Foreskin keratinocyte (primary cell): ENCODE measurements around a stretch of chr16.

DNA sequence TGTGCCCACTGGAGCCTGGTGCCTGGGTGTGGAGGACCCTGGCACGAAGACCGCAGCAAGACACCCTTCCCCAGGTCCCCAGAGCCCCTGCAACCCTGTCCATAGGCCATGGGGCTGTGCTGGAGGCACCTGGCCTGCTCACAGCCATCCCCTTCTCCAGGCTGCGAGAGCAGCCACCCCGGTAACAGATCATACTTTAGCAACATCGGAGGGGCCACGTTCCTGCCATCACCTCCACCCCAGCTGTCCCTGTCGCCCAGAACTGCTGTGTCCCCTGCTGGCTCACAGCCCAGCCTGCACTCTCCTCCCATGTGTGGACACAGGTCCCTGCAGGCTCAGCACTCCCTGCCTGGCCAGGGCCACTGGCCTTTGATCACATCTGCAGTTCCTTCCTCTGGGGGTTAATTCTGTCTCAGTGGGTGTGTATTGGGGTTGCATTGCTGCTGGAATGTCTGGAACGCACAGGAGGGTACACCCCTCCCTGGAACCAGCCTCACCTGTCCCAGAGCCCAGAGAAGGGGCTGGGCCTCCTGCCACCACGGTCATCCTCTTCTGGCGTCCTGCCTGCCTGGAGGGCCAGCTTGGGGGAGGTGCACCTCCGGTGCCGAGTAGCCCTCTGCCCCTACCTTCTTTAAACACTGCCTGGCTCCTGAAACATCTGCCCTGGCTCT is 12.1 kb downstream of the PPL start:
- RAMPAGE, total RNA, result no peak

- RAMPAGE, total RNA, result no peak
Measured at GRCh38 chr16:5616127-5616562, 402.7 kb upstream of the RBFOX1 start.

DNA sequence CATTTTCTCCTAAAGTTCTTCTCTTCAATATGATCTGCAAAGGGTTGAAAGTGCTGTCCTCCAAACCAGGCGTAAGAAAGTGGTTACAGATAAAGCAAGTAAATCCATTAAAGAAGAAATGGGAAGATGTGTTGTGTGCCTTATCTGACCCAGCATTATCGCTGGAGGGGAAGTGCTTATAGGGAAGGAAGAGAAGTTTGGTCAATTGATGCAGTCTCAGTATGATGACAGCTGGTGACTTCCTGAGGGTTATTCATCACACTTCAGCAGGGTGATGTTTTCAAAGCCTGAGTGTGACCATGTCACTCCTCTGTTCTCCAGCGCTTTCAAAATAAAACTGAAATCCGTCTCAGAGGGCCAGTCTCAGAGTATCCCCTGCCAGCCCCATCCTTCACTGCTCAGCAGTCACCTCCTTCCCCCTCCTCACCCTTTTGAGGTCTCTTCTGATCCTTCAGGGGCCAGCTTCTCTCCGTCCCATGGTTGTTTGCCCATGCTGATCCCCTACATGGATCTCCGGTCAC is 808.5 kb downstream of the RBFOX1 start:
- RAMPAGE, total RNA, result no peak

GRCh38 chr16:7530721-7530991 is 1059.7 kb downstream of the TMEM114 start:
- RAMPAGE, total RNA, result no peak

GRCh38 chr16:8113151-8113516 is 477.2 kb downstream of the TMEM114 start:
- RAMPAGE, total RNA, result no peak

- RAMPAGE, total RNA, result no peak
Measured at GRCh38 chr16:8518982-8519518, 71.3 kb downstream of the TMEM114 start.

DNA sequence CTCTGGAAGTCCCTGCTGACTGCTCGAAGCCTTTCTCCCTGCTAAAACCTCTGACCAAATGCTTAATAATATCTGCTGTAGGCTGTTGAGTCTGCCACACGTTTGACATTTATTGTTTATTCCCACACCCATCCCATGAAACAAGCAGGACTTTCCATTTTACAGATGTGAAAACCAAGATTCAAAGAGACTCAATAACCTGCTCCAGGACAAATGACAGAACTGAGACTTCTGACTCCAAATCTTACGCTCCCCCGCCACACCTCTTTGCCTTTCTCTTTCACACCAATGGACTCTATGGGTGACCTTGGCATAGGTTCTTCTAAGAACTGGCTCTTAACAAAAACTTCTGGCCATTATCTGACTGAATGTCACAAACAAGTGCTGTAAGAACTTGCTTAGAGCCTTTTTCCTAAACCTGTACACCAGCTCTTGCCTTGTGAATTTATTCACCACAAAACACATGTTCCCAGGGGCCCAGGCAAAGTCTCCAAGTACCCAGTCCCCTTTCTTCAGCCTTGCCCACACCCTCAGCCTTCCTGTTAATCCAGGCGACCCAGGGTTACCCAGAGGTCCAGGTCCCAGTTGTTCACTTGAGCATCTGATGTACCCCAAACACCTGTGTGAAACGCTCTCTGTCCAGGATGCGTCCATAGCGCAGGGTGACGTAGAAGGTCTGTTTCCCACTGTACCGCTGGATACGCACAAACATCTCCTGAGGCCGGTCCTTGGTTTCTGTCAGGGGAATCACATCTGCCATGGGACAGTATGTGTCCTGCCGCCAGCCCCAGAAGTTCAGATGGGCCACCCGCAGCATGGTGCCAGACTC is 1.9 kb downstream of the TMEM186 start:
- RAMPAGE, total RNA, result no peak

DNA sequence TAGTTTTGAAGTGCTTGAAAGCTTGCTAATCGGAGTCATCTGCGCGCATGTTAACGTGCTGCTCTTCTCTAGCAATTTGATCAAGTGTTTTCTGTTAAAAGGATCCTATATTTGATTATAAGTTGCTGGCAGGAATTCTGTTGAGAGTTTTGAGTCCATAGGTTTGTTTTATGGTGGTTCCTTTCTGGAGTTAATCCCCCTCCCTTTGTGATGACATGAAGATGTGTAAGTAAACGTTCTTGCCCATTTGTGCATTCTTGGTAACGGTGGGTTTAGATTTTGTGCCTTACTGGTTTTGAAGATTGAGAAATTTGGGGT is 2.0 kb downstream of the HAPSTR1 start:
- RAMPAGE, total RNA, result no peak

- RAMPAGE, total RNA, result no peak
Measured at GRCh38 chr16:9093840-9094227, 2.4 kb downstream of the HAPSTR1 start.

GRCh38 chr16:9108184-9109171 is 17.0 kb downstream of the HAPSTR1 start:
- RAMPAGE, total RNA, result no peak

GRCh38 chr16:9122618-9123301 is 31.3 kb downstream of the HAPSTR1 start:
- RAMPAGE, total RNA, result no peak

DNA sequence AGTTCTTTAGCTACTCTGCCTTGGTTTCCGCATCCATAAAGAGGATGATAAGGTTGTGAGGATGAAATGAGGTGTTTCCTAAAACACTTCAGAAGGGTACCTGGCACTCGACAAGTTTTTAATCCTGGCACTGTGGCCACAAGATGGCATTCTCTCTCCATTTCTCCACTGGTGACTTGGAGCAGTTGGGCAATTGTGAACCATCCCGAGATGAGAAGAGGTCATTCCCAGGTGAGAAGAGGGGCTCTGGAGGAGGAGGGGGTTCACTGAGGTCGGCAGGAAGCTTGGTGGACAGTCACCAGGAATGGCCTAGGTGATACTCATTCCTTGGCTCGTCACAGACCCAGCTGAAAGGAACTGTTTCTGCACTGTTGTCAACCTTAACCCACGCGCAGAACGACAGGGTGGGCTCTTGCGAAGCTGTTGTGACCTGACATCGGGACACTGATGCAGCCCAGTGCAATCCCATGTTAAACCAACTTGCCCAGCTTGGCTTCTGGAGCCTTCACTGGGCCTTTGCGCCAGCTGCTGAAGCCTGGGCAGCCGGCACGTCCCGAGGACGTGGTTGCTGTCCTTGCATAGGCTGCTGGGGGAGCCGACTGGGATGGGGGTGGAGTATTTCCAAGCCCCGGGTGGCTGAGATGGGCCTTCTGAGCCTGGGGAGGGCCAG is 34.0 kb downstream of the HAPSTR1 start:
- RAMPAGE, total RNA, result no peak

DNA sequence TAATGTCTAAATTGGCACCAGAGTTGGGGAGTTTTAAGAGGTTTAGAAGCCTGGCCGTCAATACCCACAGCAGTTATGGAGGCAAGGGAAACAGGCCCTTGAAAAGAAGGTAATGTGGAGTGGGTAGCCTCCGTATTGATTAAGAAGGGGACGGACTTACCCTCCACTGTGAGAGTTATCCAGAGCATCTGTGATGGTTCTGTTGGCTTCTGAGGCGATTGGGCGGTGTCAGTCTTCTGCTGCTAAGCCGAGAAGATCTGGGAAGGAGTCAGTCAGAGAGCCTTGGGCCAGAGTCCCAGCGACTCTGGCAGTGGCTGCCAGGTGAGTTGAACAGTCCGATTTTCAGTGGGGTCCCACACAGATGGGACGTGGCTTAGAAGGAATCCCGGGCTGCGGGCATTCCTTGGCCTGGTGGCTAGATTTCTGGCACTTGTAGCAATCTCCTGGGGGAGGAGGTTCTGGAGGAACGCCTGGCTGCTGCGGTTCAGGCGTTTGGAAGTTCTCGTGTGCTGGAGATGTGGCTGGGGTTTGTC is 508.0 kb downstream of the GRIN2A start:
- RAMPAGE, total RNA, result no peak

- RAMPAGE, total RNA, result no peak
Measured at GRCh38 chr16:10520263-10520997, 60.0 kb downstream of the EMP2 start.

DNA sequence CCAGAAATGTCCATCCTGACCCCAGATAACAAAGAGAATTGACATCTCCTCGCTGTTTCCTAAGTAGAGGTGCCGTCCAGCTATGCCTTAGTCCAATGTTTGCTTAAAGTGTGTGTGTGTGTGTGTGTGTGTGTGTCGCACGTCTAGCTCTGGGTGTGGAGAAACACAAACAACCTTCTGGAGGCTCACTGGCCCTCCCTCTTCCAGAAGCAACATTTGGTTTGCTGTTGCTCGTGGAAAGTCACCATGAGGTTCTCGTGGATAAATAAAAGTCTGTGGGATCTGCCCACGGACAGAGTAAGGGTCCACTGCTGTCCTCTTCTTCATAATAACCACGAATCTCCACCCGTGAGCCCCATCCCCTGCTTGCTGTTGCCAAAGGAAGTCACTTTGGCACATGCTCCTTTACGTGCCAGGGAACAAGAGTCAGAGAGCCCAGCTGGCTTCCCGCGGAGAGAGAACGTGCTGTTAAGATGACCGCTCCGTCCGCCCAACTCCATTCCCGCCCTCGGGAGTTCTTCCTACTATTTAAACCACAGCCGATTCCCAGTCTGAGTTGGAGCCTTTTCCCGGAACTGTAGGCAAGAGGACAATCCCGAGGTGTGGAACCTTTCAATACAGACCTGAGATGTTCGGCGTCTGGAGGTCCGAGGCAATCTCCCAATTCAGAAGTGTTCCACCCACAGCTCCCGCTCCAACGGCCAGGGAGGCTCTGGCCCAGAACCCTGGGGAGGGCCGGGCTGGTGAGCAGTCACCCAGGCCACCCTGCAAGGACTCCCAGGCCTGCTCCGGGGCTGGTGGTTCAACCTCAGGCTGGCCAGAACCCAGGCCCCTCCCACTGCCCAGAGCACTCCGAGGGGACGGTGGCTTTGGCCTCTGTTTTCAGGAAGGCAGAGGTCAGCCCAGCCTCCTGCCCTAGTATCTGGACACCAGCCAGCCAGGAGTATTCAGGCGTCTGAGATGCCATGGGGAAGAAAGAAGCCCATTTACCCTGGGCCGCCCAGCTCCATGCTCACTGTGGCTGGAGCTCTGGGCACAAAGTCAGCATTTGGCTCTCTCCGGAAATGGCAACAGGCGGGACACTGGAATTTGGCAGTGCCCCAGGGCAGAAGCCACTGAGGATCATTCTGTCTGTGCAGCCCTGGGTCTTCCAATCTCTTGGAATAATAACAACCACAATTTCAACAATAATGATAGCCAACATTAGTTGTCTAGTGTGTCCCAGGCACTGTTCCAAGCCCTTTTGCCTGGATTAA is 21.6 kb downstream of the EMP2 start:
- RAMPAGE, total RNA, result no peak

DNA sequence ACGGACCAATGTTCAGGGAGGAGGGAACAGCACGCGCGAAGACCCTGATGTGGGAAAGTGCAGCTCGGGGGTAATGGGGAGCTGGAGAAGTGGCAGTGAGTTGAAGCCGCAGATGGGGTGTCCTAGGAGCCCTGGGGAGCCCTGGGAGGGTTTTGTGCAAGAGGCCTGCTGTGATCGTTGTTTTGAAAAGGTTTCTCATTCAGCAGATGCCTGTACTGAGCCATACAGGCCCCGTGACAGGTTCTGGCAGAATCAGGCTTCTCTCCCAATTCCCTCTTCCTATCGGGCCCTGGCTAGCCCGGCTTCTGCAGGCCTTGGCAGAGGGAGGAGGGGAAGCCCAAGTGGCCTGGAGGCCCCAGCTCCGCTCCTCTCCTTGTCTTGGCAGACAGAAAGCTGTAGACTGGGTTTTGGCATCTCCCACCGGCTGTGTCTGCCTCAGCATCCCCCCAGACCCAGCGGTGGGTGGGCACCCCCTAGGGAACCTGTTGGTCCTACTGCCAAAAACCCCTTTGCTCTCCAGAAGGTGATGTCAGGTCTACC is 38.4 kb upstream of the EMP2 start:
- RAMPAGE, total RNA, result no peak

- RAMPAGE, total RNA, result no peak
Measured at GRCh38 chr16:10752731-10753592, 9.3 kb downstream of the NUBP1 start.

- RAMPAGE, total RNA, result no peak
Measured at GRCh38 chr16:10828756-10829514, 10.3 kb upstream of the TVP23A start.

DNA sequence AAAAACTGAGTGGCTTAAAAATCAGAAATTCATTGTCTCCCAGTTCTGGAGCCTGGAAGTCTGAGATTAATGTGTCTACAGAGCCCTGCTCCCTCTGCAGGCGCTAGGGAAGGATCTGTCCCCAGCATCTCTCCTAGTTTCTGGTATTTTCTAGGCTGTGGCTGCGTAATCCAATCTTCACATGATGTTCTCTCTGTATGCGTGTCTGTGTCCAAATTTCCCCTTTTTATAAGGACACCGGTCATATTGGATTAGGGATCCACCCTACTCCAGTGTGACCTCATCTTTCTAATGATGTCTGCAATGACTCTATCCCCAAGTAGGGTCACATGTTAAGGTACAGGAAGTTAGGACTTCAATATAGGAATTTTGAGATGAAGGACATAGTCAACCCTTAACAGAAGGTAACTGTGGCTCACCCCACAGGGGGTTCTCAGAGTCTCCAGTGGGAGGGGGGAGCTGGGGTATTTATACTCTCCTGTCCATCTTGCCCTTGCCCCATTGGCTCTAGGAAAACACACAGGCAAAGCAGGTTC is 13.7 kb upstream of the TVP23A start:
- RAMPAGE, total RNA, result no peak

GRCh38 chr16:10880534-10881157 is 3.6 kb downstream of the CIITA start:
- RAMPAGE, total RNA, result no peak